ENCODE data around the genes PIERCE1, ENSG00000236543, KCNT1 and UBAC1.

- PRO-cap, result no peak
Observed at GRCh38 chr9:135499254-135500221, at the start of gene PIERCE1. Gene PIERCE1 (minus strand): TSS chr9:135499869.

DNA sequence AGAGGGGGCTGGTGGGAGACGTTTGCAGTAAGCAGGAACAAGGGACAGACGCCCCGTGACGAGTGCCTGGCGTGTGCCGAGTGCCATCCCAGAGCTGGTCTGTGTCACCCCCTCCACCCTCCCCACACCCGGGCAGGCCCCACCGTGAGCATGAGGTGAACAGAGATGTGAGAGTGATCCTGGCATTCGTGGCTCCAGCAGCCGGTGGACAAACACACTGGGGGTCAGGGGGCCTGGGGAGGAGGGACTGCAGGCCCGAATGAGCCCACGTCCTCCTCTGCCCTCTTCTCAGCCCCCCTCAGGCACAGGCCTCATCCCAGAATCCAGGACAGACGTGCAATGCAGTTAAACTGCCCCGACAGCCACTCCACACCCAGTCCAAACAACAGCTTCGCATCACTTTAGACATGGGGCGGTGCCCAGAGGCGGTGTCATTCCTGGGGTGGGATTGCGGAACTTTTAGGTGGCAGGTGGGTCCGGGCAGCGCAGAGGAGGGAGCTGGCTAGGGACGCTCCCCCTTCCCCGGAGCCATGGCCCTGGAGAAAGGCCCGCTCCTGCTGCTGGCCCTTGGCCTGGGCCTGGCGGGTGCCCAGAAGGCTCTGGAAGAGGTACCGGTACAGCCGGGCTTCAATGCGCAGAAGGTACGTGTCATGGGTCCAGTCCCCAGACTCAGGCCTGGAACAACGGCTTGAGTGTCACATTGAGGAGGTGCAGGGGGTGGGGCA is at the start of gene ENSG00000236543:
TSS of gene ENSG00000236543 (plus strand) at position 474 of the 725 bp plus-strand sequence.
- PRO-cap, result no peak

GRCh38 chr9:135662544-135663134 is 470 bp upstream of the LCN9 start:
- PRO-cap, result no peak

GRCh38 chr9:135701957-135702443 is at the start of gene KCNT1:
Gene KCNT1 (plus strand): TSS chr9:135702185.
- PRO-cap, result no peak

GRCh38 chr9:135887040-135888186 is 19.9 kb downstream of the CAMSAP1 start:
- PRO-cap, result bidirectional peak, plus-strand start at chr9:135887767, minus-strand start at chr9:135887677; bidirectional peak, plus-strand start at chr9:135887988, minus-strand start at chr9:135887832

DNA sequence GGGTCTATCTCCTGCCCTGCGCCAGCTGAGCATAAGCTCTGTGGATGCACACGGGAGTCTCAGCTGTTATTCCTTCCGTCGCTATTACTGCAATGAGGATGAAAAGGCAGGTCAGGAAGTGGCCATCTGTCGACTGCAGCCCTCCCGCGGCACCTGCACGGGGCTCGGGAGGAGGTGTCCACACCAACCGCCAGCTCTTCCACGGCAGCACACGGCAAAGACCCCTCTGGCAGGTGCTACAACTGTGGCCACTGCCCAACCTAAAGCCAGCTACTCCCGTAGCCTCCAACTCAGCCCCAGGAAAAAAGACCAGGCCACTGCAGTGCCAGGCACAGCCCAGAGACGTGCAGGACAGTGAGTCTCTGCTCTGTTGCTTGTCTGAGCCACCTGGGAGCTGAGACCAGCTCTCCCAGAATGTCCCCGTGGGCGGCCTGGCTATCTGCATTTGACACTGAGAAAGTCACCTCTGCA is 19.1 kb downstream of the CAMSAP1 start:
- PRO-cap, result no peak

DNA sequence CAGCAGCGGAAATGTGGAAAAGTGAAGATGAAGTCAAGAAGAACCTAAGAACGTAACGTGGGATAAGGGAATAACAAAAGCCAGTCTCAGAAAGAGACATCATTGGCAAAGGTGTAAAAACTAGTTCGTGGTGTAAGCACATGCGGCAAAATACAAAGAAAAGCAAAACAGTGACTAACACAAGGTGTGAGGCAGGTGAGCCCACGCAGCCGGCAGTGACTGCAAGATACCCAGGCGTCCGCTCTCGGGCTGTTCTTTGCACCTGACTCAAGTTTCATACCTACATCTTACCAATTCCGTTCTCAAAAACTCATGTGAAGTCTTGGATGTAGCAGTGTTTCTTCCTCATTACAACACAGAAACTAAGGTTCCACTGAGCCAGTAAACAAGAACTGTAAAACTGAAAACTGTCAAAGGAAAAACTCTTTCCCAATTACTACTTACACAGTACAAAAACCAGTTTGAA is 1.7 kb downstream of the CAMSAP1 start:
- PRO-cap, result no peak

GRCh38 chr9:135906047-135906262 is 1.4 kb downstream of the CAMSAP1 start:
- PRO-cap, result no peak

DNA sequence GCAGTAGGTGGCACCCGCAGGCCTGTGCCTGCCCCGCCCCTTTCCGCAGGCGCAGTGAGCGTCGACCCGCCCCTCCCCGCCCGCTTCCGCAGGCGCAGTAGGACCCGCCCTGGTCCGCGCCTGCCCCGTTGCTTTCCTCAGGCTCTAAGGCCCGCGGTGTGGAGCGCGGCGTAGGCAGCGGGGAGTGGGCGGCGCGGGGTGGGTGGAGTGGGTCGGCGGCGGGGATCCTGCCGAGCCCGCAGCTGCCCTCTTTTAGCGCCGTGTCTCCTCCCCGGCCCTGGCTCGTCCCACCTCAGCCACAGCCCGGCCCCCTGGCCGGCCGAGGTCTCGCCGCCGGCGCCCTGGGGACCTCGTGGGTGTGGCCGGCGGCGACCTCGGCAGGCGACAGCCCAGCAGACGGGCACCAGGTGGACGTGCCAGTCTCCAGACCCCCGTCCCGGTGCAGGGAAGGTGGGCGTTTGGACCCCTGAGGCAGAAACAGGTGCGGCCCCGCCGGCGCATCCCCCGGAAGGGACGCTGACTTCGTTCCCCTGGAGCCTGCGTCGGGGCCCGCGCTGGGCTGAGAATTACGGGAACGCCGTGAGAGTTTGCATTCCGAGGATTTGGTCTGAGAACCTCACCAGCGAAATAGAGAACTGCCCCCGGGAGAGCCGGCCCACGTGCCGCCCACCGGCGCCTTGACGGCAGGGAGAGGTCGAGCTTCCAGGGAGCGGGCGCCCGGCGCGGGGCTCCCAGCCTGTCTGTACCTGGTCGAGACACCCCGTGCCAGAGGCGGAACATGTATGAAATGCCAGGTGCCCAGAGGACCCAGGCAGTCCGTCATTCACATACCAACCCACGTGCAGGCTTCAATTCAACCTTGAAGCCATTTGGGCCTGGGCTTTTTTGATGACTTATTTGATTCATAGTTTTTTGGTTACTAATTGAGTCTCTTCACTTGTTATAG is 633 bp upstream of the CAMSAP1 start:
- PRO-cap, result bidirectional peak, plus-strand start at position 147 of the sequence, minus-strand start outside the sequence

DNA sequence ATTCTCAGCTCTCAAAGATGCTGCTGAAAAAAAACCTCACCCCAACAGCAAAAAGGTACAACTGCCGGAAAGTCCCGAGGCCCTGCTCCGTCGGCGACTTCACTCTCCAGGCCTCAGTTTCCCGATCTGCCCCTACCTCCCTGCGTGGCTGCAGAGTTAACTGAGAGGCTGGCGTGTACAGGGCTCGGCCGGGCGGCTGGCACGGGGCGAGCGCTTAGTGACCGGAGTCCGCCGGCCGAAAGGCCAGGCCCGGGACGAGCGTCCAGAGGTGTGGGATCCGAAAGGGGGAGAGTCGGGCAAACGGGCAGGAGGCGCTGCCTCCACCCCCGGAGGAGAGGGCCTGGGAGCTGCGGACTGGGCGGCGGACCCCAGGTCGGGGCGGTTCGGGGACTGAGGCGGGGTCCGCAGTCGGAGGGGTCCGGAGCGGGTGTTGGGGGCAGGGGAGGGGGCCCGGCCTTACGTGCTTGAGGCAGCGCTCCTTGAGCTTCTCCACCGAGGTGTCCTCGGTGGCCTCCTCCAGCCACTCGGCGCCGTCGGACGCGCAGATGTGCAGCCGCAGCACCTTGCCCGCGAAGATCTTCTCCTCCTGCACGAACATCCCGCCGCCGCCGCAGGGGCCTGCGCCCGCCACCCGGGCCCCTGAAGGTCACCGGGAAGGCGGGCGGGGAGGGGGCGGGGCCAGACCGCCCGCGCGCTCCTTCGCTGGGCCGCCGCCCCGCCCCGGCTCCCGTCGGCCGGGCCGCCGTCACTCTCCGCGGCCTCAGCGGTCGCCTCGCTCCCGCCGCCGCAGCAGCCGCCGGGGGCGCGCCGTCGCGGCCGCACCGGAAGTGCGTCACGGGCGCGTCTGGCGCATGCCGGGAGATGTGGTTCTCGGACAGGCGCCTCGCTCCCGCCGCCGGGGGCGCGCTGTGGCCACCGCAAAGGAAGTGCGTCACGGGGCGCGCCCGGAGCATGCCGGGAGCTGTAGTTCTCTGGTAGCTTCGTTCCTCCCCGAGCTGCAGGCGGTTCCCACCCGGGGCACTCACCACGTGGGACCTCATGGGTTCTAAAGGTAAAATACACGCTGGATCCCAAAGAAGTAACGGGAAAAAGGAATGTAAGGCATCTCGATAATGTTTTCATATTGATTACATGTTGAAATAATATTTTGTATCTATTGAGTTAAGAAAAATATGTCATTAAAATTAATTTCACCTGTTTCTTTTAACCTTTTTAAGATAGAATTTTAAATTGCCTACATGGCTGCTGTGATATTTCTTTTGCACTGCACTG is at the start of gene UBAC1:
TSS of gene UBAC1 (minus strand) at position 809 of the 1,272 bp plus-strand sequence.
- PRO-cap, result unidirectional peak, minus-strand start at position 641 of the sequence; unidirectional peak, minus-strand start at position 791 of the sequence

DNA sequence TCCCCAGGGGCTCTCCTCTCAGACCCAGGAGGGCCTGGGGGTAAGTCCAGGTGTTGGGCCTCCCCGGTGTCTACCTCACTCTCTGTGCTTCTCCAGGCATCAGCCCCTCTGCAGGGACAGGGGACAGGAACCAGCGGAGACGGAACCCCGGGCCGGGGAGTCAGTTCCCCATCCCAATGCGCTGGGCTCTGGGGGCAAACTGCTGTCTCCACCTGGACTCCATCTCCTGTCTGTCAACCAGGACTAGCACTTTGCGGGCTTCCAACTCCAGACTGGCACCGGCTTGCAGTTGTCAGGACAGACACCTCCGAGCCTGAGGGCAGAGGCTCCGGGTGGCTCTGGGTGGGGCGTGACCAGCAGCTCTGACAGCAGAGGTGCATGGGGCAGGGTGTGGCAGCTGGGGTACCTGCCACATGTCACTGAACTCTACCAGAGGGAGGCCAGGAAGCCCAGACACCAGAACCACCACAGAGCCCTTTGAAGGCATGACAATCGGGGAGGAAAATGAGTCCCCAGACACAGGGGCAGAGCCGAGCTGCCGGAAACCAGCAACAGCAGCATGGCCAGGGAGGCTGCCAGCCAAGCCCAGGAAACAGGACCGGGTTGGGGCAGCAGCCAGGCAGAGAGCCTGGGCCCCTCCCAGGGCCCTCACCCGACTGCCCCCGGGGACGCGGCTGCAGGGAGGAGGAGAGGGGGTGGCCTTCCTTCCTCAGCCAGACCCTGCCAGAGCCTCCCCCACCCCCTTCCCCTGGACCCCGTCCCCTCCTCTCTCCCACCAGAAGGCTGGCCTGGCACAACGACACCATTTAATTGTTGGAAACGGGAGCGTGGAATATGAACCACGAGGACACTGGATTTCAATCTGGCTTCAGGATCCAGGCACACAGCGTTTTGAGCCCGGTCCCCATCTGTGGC is 17.9 kb upstream of the UBAC1 start:
- PRO-cap, result no peak

DNA sequence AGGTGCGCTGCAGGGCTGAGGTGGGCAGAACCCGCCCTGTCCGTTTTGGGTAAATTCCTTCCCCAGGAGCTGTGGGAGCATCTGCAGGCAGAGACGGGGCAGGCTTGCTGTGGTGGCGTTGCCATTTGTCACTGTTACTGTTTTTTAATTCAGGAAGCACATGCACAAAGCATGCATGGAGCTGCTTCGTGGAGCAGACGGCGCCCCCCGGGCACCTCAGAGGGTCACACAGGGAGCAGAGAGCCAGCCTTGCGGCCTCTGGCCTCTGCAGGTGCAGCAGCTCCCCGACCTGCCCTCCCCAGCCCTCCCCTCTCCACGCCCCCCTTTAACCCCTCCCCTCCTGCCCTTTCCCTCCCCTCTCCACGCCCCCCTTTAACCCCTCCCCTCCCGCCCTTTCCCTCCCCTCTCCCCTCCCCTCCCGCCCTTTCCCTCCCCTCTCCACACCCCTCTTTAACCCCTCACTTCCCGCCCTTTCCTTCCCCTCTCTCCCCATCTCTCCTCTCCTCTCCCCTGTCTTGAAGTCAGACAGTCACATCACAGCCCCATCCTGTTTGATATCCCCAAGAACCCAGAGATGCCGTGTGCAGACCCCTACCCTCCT is 29.4 kb upstream of the UBAC1 start:
- PRO-cap, result no peak

GRCh38 chr9:136088872-136089204 is 6.3 kb downstream of the NACC2 start:
- PRO-cap, result no peak

DNA sequence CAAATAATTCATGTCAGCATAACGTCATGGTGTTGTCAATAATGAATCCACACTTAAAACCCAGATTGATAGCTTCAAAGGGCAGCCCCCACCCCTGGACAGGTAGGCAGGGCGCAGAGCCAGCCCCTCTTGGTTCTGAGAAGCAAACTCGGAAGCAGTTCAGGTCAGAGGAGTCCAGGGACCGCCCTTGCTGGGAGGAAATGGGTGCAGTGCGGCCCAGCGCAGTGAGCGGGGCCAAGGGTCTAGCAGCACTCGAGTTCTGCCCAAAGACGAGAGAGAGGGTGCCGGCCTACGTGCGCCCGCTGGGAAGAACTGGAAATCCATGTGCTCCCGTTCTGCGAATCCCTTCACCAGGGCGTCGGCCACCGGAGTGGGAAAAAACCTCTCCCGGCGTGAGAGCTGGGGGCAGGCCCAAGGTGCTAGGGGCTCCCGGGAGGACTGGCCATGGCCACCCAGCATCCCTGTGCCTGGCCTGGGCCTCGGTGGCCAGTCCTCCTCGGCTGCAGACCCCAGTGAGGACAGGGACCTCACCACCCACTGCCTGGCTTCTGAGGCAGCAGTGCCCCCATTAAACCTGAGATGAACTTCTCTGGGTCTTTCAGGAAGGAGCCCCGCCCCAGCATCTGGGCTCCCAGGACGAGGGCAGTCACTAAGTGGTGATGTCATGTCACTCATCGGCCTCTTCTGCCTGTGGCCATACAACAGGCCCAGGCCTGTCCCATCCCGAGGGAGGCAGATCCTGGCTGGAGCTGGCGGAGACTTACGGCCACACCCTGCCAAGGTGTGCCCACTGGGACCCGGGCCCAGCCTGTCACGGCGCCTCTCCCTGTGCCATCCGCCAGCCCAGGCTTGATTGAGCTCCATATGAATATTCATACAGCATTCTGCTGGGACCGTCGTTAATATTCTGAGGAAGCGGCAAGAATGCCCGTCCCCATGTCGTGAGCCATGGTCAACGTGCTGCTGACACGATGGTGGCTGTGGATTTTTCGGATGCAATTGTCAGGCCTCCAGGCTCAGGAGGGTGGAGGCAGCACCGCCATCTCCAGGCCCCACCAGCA is 10.5 kb downstream of the TMEM250 start:
- PRO-cap, result unidirectional peak, plus-strand start at position 167 of the sequence

DNA sequence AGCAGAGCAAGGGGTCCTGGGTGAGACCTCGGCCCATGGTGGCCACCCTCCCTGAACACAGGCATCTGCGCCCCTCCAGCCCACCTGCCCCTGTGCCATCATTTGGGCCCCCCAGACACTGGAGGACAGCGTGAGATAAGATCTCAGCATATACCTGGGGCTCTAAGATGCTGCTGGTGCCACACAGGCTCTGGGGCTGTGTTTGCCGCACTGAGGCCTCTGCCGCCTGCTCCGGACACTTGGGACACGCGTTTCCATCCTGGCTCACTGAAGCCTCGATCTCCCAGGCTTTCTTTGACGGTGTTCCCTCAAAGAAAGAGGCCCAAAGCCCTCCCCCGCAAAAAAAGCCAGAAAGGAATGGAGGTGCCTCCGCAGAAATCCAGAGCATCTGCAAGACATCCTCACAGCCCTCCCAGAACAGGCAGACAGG is 3.4 kb downstream of the TMEM250 start:
- PRO-cap, result no peak

GRCh38 chr9:136117226-136118035 is 1.2 kb downstream of the TMEM250 start:
- PRO-cap, result unidirectional peak, plus-strand start at chr9:136117977

- PRO-cap, result no peak
Observed at GRCh38 chr9:136339424-136340152, 12.2 kb downstream of the GPSM1 start.

- PRO-cap, result no peak
Observed at GRCh38 chr9:136340509-136341074, 13.3 kb downstream of the GPSM1 start.

GRCh38 chr9:136344249-136344924 is 17.0 kb downstream of the GPSM1 start:
- PRO-cap, result no peak

- PRO-cap, result no peak
Observed at GRCh38 chr9:136364273-136364959, 872 bp upstream of the DNLZ start.